Parietal lobe (tissue), 2 donors: ENCODE measurements around a stretch of chr5.

GRCh38 chr5:56422077-56422586 lies 189.0 kb upstream of the ANKRD55 start:
- RAMPAGE, long total RNA = no peak

DNA sequence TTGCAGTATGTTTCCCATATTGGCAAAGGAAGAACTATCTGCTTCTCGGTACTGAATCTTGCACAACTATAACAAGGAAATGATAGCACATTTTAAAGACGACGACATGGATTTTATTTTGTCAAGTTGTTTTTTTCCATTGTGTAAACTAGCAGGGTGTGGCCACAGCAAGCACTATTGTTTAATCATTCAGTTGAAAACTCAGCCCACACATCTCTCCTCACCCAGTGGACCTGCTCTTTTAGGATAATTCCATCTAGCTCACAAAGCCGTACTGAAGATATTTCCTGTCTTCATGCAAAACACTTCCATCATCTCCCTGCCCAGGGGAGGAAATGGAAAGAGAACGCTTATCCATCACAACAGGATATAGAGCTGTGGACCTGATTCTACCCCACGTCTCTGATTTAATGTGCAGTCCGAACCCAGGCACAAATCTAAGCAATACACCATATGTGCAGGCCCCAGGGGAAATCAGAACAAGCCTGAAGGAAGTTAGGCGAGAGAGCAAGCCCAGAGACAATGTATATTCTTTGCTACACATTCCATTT lies 232.3 kb upstream of the ANKRD55 start:
- RAMPAGE, long total RNA = no peak

- RAMPAGE, long total RNA = no peak
These were observed 271.7 kb upstream of the ANKRD55 start for GRCh38 chr5:56504887-56505210.

DNA sequence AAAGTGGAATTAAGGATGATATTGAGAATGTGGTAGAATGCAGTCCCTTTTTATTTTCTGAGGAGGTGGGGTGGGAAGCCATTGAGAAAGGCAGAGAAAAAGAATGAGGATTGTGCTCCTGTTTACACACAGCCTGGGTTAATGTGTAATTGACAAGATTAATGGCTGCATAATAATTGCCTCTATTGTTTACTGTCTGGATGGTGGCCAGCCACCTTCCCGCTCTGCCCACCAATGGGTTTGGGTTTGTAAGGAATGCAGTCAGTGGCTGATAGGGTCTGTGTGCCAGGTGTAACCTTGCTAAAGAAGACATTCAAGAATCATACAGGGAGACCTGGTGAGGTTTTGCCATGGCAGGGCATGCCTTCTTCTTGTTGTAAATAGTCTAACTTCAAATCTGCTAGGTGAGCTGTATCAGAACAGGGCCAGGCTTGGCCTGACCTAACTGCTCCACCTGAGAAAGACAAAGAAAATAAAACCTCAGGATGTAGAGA lies 177.1 kb upstream of the MAP3K1 start:
- RAMPAGE, long total RNA = no peak

DNA sequence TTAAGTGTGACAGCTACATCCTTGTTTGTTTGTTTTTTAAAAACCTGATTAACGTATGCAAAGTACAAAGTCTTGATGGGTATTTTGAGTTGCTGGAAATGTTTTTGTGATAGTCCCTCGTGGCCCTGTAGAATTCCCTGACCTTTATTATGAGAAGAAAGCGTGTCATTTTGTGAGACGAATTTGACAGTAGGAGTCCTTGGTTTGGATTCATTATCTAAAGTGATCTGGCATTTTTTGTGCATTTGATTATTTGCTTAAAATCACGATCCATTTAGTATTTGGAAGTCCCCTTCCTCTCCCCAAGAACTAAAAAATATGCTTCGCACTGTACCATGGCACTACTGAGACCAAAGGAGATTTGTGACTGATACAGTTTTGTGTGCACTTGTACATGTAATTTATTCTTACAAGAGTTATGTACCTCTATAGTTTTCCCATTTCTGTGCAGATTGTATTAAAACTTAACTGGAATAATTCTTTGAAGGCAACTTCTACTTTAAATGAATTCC lies 1.9 kb downstream of the MAP3K1 start:
- RAMPAGE, long total RNA = no peak

DNA sequence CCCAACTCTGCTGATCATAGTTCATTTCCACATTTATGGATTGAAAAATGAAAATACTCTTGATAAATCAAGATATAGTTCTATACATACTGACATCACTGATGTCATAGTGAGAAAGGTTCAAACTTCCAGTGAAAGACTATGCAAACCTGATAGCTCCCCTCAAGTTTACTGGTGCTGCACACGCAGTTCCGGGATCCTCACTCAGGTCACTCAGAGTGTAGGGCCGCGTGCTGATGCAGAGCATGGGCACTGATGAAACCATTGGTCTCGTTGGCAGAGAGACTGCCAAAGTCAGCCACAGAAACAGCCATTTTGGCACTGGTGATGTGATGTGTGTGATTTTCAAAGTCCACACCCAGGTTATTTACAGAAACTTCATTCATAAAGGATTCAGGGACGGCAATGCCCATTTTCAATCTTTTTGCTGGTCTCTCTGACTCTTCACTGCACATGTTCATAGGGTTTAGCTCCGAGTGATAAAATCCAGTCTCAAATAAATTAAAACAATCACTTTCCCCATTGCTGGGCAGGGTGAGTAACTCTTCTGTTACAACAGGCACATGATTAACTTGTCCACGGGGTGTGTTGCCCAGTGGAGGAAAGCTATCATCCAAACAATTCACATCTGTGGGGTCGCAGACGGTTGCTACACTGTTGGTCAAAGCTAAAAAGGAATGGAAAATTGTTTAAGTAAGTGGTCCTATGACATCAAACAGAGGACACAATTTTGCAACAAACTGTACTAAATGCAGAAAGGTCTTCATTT lies 13.7 kb downstream of the SETD9 start:
- RAMPAGE, long total RNA = no peak

GRCh38 chr5:57095150-57095557 lies 78.7 kb upstream of the GPBP1 start:
- RAMPAGE, long total RNA = no peak

- RAMPAGE, long total RNA = no peak
These were observed 171.4 kb upstream of the ACTBL2 start for GRCh38 chr5:57653902-57654469.

DNA sequence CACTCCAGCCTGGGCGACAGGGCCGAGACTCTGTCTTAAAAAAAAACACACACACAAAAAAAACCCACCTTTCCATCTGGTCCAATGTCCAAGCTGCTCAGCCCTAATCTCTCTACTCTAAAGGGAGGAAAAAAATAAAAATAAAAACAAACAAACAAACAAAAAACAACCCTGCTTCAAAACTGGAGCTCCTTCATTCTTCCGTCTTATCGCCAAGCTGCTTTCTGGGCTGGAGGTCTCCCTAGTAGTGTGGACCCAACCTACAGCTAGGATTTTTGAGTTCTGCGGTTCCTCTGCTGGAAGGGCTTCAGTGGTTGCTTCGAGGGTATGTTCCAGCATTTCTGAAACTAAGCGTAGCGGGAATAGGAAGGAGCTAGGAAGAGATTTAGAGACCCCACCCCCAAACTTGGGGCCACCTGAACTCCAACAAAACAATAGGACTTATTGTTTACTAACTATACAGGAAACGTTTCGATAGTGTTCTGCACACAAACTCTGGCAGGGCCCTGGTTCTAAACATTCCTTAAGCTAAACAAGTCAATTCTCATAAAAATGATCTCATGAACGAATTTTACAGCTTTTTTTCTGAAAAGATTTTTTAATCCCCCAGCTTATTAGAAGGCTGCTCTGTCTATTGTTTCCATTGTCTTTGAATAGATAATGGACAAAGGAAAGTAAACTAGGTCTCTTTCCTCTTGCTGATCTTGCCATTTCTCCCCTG lies 346.7 kb downstream of the PLK2 start:
- RAMPAGE, long total RNA = no peak

- RAMPAGE, long total RNA = no peak
These were observed 186.3 kb downstream of the PLK2 start for GRCh38 chr5:58273505-58274097.

DNA sequence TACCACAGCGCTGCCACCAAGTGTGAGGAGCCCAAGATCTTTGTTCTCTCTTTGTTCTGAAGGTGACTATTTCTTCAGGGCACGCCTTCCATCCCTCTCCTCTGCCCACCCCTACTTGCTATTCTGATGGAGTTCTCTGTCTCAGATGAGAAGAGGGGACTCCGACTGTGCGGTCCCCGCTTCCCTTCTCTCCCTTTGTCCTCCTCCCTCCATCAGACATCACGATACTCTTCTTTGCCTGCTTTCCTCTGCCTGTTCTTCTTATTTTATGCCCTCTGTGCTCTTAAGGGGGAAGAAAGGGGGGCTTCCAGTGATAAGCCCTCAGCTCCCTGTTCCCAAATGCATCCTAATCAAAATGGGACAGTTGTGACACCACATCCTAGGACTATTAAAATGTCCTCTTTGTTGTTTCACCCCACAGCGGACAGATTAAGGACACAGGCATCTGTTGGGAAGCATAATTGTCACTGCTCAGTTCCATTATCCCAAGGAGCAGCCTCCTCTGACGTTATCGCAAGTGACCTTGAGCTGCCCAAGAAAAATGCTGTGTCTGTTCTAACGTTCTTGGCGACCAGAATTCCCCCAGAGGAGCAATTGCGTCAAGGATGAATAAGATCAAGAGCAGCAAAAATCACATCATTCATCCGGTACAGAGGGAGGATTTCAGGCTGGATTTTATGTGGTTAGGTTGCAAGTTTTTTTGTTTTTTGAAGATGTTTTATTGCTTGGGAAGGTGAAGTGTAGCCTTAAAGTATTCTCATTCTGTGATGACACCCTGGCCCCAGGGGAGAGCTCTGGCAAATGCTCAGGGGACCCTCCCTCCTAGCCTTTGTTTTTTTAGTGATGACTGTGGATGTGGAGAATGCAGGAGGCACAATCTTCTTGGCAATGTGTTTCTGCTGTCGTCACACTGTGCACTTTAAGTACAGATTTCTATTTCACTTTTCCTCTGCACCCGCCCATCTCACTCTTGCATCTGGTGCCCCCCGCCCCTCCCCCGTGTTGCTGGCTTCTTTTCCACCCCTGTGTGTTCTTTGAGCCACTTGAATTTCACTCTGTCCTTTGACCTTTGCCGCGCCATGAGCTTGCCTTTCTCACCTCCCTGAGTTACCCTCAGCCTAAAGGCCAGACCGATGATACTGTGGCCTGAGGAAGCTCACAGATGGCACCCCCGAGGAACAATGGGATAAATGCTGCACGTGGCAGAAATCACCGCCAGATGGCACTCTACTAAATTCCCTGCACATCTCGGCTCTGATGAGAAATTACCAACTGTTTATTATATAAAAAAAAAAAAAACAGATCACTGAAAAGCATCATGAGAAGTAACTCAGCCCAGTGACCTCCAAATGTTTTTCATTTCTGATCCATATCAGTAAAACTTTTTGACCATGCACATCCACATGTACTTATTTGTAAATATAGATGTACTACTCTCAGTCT lies 308.3 kb downstream of the RAB3C start:
- RAMPAGE, long total RNA = no peak

DNA sequence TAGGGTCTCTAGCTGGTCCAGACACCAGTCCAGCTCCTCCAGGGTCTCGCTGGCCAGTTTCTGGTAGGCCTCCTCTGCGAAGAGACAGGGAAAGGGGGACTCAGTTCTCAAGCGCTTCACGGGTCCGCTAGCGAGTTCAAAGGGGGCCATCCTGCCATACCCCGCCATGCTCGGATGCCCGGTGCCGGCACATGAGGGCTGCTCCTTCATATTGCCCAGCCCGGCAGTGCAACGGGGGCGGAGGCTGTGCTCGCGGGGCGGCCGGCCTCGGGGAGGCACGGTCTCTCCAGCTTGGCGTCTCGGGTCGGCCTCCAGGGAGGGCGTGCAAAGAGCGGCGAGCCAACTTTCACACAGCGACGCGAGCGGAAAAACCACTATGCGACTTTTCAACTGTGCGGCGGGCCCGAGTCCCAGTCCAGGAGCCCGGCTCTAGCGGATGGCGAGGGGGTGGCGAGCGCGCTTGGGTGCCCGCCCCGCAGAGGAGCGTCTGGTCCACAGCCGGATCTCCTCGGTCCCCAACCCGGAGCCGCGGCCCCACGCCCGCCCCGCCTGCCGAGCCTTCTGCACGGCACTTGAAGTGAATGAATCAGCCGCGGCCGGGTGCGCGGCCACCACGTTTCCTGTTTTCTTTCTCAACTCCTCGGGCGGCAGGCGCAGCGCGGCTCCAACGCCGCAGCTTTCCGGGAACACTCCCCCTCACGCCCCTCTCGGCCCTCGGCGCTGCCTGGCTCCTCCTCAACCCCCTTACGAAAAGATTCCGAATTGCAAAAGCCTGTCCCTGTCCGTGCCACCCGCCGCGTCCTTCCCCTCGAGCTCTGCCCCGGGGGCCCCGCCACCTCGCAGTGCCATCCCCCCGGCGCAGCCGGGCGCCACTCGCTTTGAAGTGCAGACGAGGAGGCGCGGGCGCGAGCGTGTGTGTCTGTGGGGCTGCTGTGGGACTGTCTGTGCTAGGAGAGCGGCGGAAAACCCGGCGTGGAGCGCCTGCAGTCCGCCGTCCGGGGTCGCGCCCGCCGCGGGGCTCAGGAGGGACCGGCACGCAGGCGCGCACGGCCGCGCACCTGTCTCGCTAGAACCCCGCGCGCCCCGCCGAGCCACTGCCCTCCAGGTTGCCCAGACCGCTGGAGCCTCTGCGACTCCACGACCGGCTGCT lies 456.4 kb downstream of the RAB3C start:
- RAMPAGE, long total RNA = no peak

- RAMPAGE, long total RNA = no peak
These were observed 512.7 kb downstream of the RAB3C start for GRCh38 chr5:59095519-59095976.

DNA sequence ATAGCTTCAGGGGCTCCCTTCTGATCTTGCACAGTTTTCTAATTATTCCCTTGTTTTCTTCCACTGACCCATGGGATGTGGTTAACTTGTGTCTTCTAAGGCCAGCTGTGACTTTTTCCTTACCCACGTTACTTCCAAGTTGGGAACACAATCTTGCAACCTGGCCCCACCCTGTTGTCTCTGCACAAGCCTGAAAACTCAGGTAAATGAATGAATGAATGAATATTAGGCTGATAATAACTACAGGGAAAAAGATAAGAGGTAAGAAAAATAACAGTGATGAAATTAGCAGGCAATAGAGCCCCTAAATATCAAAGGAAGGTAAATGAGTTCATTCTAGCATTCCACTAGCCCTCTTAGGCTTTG lies 559.0 kb downstream of the RAB3C start:
- RAMPAGE, long total RNA = no peak

- RAMPAGE, long total RNA = no peak
These were observed 610.9 kb downstream of the RAB3C start for GRCh38 chr5:59193802-59194104.

GRCh38 chr5:59351407-59351710 lies 542.2 kb downstream of the PDE4D start:
- RAMPAGE, long total RNA = no peak

DNA sequence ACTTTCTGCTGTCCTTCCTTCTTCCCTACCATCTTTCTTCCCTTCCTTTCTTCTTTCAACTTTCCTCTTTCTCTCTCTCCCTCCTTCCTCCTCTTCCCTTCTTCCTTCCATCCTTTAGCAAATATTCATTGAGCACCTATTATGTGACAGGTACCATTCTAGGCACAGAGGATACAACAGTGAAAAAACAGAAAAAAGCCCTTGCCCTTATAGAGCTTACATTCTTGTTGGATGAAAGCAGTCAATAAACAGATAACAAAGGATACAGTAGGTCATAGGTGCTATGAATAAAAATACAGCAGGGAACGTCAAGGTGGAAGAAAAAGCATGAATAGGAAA lies 374.5 kb downstream of the PDE4D start:
- RAMPAGE, long total RNA = no peak

- RAMPAGE, long total RNA = no peak
These were observed 308.7 kb downstream of the PDE4D start for GRCh38 chr5:59584776-59585346.

DNA sequence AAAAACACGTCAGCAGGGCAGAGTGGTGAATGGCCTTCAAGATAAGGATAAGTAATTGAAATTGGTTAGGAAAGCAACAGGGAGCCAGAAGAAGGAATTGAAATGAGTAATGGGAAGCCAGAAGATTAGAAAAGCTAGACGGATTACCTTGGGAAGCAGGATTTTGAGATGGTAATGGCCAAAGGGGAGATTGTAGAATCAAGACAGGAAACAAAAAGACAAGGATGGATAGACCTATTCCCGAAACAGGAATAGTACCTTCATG lies 244.2 kb downstream of the PDE4D start:
- RAMPAGE, long total RNA = no peak

- RAMPAGE, long total RNA = no peak
These were observed 241.5 kb downstream of the PDE4D start for GRCh38 chr5:59651815-59652542.